Measurements from ENCODE around the genes EMP1 and WBP11.

- PRO-cap: no peak
- RAMPAGE, long total RNA, 2 experiments: no peak in any of the 2 experiments
These were observed 18.7 kb downstream of the GPRC5A start for GRCh38 chr12:12909940-12910554.

GRCh38 chr12:12916260-12917174 is 25.2 kb downstream of the GPRC5A start:
- PRO-cap: no peak
- RAMPAGE, long total RNA, 2 experiments: no peak in any of the 2 experiments

DNA sequence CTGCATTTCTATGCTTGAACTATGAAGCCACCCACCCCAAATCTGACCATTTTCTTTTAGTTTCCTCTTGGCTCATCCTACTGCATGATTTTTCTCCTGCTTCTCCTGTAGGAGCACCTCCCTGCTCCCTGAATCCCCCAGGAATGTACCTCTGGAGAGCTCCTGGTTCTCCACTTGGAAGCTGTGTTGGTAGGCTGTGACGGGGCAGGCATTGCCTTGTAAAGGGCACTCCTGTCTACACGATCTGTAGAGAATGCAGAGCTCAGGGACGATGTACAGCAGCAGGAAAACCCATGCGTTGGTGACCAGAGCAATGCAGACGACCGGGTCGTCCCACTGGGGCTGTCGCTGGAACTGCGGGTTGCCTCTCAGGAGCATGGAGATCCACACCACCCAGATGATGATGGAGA is 2.6 kb downstream of the GPRC5D start:
- PRO-cap: no peak
- RAMPAGE, long total RNA, 2 experiments: no peak in any of the 2 experiments

GRCh38 chr12:13094415-13094846 is 9.0 kb downstream of the GSG1 start:
- PRO-cap: no peak
- RAMPAGE, long total RNA, 2 experiments: no peak in any of the 2 experiments

DNA sequence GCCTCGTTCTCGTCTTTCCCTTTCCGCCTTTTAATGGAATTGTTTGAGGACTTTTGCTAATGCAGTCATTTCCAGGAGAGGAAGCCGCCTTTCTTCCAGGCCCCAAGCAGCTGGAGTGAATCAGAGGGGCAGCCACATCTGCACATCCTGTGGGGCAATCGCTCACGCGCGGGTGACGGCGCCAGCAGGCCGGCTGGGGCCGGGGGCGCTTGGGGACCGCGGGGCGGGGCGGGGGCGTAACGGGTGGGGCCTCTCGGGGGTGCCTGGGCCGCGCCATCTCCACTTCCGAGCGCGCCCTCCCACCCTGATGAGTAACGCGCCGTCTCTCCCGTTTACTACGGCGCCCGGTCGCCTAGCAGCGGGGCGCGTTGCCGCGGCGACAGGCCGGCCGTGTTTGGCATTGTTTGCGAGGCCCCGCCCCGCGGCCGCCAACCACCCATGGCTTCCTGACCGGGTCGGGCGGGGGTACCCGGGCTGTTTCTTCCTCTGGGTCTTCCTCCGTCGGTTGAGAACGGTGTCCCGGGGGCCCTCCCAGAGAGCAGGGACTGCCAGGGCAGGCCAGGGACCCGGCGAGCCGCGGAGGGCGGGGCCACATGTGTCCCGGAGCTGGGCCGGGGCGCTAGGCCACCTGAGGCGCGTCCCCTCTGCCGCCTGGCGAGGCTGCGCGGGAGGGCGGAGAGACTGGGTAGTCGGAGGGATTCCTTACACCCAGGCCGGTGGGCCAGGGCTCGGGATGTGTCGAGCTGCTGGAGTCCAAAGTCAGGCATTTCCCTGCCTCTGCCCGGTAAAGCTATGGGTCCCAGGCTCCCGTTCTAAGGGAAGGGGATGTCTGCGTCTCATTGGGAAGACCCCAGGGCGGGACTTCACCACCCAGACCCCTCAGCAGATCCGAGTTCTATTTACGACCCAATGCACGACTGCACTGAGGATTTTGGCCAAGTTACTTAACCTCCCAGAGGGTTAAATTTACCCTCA is 2.2 kb downstream of the GSG1 start:
- PRO-cap: bidirectional peak, plus-strand start at position 431 of the sequence, minus-strand start at position 306 of the sequence
- RAMPAGE, long total RNA, 2 experiments: no peak in any of the 2 experiments

- PRO-cap: no peak
- RAMPAGE, long total RNA, 2 experiments: no peak in any of the 2 experiments
These were observed 13.4 kb upstream of the GSG1 start for GRCh38 chr12:13116888-13117280.

DNA sequence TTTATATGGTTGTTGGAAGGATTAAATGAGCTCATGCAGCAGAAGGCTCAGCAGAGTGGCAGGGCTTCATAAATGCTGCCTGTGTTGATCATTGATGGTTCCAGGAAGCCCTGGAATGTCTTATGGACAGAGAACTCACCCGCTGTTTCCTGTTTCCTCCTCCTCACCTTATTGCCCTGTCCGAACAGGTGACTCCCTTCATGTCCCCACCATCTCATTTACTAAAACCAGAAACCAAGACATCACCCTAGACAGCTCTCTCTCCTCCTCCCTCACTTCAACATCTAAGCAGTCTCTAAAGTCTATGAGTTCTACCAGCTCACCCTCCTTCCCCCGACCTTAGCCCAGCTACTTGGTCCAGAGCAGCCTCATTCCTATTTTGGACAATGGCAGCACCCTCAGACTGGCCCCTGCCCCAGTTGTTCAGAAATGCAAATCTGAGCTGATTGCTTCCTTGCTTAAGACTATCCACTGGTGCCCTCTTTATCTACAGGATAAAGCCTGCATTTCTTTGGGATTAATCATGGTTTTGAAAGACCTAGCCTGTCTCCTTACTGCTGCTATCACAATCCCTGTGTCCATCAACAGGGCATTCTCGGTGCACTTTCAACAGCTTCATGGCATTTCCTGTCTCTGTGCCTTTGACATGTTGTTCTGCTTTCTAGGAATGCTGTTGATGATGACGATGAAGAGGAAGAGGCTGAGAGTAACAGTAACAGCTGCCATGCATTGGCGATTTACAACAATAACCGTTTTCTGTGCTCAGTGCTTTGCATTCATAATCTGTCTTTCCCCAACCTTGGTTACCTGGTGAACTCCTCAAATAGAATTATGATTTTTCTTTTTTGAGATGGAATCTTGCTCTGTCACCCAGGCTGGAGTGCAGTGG is 21.5 kb upstream of the GSG1 start:
- PRO-cap: no peak
- RAMPAGE, long total RNA, 2 experiments: no peak in any of the 2 experiments

GRCh38 chr12:13171766-13172249 is 24.7 kb upstream of the EMP1 start:
- PRO-cap: no peak
- RAMPAGE, long total RNA, 2 experiments: no peak in any of the 2 experiments

DNA sequence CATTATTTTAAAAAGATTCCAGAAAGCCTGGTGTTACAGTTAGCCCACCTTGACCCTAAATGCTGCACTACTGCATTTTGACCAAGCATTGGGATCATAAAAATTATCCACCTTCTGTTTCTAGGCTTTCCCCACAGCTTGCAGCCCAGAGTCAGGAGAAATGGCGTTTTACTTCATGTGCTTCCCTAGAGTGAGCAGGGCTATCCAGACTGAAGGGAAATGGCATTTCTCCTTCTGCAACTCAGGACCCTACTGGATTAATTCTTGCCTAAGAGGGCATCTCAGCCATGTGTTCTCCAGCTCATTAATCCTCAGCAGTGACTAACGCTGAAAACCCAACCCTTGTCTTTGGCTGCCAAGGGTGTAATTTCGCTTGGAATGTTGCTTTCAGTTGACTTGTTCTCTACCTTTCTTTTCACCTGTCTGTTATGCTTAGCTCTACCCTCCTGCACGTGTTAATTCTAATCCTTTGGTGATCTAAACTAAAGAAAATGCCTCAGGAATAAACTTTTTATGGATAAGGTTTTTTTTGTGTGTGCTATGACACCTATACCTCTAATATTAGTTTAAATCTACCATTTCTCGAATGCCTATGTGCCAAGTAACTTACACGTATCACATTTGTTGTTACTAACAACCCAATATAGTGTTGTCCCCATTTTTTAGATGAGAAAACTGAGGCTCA is 21.0 kb upstream of the EMP1 start:
- PRO-cap: no peak
- RAMPAGE, long total RNA, 2 experiments: no peak in any of the 2 experiments

DNA sequence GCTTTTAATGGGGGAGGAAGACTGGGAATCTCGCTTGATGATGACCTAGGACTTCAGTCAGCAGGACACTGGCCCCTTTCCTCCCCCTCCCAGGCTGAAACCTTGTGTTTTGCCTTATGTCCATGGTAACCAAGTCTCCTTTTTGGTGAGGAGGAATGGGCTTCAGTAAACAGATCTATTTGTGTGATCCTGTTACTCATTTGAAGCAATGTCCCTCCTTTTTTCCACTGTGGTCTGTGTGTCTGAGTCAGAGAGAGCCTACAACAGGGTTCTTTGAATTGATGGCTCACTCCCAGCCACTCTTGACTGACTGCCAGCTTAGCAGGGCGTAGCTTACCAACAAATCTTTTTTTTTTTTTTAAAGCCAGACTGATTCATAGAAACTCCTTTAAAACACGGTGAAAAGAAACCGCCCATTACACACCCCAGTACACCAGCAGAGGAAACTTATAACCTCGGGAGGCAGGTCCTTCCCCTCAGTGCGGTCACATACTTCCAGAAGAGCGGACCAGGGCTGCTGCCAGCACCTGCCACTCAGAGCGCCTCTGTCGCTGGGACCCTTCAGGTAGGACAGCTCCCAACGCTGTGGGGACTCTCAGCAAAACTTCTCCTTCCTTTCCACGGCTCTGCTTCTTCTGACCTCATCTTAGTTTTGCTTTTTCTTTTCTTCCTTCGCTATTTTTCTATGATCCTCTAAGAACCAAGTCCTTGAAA is at the start of gene EMP1:
TSS of gene EMP1 (plus strand) at position 419 of the 714 bp plus-strand sequence.
- PRO-cap: bidirectional peak, plus-strand start at position 498 of the sequence, minus-strand start at position 249 of the sequence
- RAMPAGE, long total RNA, 2 experiments: start-site peak on the plus strand in 1 of 2 experiments, centred at position 507 of the sequence, 109 reads per replicate

- PRO-cap: no peak
- RAMPAGE, long total RNA, 2 experiments: no peak in any of the 2 experiments
These were observed 667 bp downstream of the EMP1 start for GRCh38 chr12:13197022-13197764.

DNA sequence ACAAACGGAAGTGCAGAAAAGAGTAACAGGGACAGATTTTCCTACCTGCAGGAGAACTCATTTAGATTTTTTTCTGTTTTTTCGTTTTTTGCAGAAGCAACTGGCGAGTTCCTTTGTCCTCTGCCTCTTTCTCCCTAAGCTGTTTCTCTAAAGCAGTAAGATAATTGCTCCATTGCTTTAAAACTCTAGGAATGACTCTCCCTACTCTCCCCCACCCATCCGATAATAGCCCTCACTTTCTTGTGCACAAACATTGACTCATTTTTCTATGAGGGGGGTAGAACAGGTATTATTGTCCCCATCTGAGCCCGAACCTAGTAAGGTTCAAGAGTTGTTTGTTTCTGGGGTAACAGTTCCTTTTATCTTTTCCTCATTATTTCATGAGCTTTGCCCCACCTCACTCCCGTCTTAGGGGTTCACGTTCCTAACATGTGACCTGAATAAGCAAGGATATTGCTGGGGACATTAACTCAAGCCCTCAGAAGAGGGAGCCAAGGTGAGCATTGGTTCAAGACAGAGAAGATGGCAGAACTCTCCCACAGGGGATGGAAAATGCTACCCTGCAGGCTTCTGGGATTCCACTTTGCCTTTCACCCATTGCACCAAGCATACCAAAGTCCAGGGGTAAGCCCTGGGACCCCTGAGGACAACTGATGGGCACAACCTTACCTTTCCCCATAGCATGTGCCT is 190.6 kb downstream of the EMP1 start:
- PRO-cap: no peak
- RAMPAGE, long total RNA, 2 experiments: no peak in any of the 2 experiments

- PRO-cap: no peak
- RAMPAGE, long total RNA, 2 experiments: no peak in any of the 2 experiments
These were observed 35.9 kb downstream of the ATF7IP start for GRCh38 chr12:14401266-14401863.

- PRO-cap: no peak
- RAMPAGE, long total RNA, 2 experiments: no peak in any of the 2 experiments
These were observed 52.9 kb downstream of the ATF7IP start for GRCh38 chr12:14418296-14418858.

DNA sequence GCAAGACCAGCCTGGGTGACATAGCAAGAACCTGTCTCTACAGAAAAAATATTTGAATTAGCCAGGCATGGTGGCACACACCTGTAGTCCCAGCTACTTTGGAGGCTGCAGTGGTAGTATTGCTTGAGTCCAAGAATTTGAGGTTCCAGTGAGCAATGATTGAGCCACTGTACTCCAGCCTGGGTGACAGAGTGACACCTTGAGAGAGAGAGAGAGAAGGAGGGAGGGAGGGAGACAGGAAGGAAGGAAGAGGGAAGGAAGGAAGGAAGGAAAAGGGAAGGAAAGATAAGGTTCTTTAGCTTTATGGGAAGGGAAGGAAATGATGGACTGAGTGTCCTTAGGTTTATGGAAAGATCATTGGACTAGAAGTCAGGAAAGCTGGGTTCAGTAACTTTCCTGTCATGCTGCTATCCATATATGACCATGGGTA is 69.4 kb downstream of the ATF7IP start:
- PRO-cap: no peak
- RAMPAGE, long total RNA, 2 experiments: no peak in any of the 2 experiments

DNA sequence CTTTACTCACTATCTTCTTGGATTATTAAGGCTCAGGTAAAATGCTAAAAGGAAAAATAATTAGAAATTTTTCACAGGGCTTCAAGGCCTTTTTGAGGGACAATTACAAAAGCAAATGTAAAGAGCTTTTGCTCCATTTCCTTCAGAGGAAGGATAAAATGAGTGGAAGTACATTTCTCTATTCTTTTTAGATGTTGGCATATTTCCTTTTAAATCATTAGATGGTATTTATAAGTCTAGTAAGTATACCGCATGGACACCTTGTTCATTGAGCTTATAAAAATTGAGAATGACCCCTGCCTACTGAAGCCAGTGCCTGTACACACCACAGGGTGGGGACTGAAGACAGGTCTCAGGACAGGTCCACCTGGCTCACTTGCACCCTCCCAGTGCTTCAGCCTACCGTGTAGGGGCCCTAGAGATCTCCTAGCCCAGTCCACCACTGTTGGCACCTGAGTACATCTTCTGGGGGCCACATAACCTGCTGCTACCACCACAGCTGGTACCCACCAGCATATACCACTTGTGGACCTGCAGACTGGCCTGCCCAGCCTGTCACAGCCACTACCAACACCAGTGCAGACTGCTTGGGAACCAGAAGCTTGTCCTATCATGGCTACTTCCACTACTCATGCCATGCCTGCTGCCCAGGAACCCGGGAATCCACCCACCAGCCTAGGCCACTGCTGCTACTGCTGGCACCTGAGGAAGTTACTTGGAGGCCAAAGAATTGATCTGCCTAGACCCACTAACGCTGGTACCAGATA is 63.8 kb downstream of the GUCY2C start:
- PRO-cap: unidirectional peak, plus-strand start at position 299 of the sequence
- RAMPAGE, long total RNA, 2 experiments: no peak in any of the 2 experiments

GRCh38 chr12:14773440-14774098 is 636 bp upstream of the H2AJ start:
- PRO-cap: no peak
- RAMPAGE, long total RNA, 2 experiments: no peak in any of the 2 experiments

DNA sequence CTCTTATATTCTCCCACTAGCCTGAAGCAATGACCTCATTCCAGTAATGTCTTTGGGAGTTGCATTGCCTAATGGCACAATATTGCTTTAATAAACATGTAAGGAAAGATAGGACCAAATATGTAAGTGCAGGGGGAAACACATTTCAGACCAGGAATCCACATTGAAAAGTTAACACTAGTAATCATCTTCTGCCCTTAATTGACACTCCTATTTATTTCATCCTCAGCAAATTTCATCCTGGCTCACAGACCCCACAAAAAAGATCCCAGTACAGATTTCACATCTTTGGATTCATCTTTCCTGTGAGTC is 1.6 kb downstream of the H2AJ start:
- PRO-cap: bidirectional peak, plus-strand start at position 46 of the sequence, minus-strand start at position 48 of the sequence
- RAMPAGE, long total RNA, 2 experiments: no peak in any of the 2 experiments

- PRO-cap: bidirectional peak, plus-strand start at chr12:14777434, minus-strand start at chr12:14777409; unidirectional peak, minus-strand start at chr12:14777465
- RAMPAGE, long total RNA, 2 experiments: no peak in any of the 2 experiments
These were observed 3.1 kb downstream of the H2AJ start for GRCh38 chr12:14777140-14777837.

- PRO-cap: bidirectional peak, plus-strand start at chr12:14803736, minus-strand start at chr12:14803504
- RAMPAGE, long total RNA, 2 experiments: start-site peak on the minus strand in 2 of 2 experiments, at chr12:14803472-14803488 at its widest, 238 to 1,209 reads per replicate
These were observed at the start of gene WBP11 for GRCh38 chr12:14802534-14803576. Gene WBP11 (minus strand): TSS chr12:14803478.

All from body of pancreas (tissue), 2 donors.